Airway epithelial cell (primary cell): ENCODE measurements around a stretch of chr1.

DNA sequence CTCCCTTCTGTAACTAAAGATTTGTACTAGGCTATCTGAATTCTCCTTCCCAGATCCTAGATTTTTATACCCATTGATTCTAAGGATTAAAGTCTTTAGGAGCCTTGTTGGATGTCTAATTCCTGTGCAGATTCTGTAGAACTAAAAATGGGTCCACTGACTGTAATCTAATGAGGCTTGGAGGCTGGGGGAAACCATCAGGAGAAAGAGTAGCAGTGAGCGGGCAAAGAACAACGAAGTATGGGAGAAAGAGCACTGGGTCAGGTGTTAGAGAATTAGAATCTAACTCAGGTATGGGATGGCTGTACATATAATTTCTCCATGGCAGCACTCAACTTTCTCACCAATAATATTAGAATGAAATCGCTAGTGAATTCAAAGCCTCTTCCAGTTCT, 74.3 kb upstream of the C1orf87 start:
- RAMPAGE, long total RNA = no peak

- RAMPAGE, long total RNA = no peak
Measured at GRCh38 chr1:60281189-60281960, 207.8 kb upstream of the C1orf87 start.

GRCh38 chr1:60855570-60855833, 226.9 kb upstream of the NFIA start:
- RAMPAGE, long total RNA = no peak

DNA sequence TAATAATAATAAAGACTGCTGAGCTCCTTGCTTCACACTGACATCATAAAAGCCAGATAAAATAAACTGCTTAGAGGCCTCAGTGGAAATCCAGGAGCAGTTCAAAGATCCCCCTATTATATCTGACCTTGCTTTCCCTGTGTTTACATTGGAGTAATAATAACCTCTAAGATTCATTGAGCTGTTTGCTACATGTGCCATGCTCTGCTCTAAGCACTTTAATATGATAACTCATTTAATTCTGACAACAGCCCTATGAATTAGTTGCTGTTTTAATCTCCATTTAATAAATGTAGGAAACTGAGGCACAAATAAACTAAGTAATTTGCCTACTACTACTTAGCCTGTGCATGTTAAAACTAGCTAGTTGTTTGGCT, 27.0 kb upstream of the NFIA start:
- RAMPAGE, long total RNA = no peak

DNA sequence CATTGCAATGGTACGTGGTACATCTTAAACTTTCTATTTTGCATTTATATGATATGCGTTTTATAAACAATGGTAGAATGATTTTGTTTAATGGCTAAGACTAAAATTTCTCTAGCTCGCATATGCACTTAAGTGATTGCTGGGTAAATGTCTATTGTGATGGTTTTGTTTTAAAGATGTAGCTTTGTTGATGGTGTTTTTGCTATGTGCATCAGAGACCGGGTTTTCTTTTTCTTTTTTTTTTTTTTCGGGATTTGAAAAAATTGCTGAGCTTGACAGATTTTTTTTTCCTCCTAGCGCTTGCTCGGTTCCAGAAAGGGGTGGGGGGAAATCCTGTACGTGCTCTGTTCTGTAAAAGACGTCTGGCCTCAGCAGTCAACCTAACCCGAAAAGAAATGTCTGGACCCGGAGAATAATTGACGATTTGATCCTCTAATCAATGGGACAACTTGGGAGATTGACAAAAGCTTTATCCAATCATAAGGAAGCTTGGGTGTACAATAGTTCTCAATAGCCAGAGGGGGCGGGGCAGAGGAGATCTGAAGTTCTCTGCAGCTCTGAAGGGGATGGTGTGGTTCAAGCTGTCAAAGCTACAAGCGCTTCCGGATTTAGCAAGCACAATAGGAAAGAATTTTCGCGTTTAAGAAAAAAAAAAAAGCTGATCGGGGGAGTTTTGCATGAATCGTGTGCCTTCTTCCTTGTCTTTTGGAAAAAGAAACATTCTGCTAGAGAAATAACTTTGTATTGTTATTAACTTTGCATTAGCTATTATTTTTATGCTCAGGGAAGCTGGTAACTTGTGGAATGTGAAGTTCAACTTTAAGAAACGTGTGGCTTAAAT, 4.5 kb upstream of the NFIA start:
- RAMPAGE, long total RNA = no peak

GRCh38 chr1:61147883-61148451, 65.6 kb downstream of the NFIA start:
- RAMPAGE, long total RNA = no peak

DNA sequence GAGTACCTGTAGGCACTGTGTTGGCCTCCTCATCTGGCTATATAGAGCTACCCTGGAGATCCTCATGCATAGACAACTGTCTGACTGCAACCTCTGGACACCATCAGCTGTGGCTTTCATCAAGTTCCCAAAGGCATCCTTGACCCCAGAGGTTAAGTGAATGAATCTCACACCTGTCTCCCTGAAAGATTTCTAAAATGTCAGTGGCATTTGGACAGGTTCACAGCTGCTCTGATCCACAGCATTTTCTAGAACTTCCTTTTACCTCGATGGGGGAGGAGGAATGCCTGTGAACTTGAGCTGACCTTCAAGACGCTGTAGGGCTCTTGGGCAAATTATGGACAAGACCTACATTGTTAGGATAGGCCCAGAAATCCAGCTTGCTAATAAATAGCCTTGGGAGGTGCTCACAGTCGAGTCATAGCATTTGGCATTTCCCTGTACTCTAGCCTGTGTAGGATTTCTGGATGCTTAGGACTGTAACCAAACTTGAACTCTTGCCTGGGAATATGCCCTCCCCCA, 87.8 kb downstream of the NFIA start:
- RAMPAGE, long total RNA = no peak

DNA sequence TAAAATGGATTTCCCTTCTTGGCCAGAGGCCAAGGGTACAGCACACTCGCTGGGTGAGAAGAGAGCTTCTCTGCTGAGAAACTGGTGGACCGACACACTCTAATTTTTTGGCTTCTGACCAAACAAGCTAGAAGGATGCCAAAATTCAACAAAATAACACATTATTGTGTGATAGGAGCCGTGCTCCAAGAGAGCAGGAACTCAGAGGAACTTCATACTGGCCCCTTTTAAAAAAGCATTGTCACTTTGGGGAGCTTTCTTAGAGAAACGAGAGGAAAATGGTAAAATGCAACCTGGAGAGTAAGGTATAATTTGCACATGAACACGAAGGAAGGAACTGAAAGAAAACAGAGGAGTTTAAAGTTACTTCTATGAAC, 102.2 kb downstream of the NFIA start:
- RAMPAGE, long total RNA = no peak

- RAMPAGE, long total RNA = no peak
Measured at GRCh38 chr1:61253239-61253761, 170.9 kb downstream of the NFIA start.

DNA sequence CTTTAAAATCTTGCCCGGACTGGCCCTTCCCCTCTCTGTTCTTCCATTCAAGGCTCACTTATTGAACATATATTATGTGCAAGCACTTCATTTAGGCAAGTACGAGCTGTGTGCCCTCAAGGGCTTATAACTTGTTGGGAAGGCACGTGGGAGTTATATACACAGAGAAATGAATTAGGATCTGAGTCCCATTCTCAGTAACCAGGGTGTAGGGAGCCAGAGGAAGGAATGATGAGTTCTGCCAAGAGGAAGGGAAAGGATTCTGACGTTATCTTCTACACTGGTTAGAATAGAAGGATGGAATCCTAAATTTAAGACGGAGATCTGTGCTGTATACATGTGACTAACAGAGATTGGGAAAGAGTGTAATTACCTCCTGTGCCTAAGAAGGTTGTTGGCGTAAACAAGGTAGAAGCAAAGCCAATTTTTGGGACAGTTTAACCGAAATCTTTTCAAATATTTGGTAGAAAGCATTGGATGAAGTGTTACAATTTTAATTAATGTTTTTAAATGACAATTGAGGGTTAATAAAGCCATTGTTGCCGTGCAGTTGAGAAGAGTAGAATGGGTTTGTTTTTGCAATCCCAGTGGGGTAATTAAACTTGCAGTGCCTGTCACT, 177.1 kb downstream of the NFIA start:
- RAMPAGE, long total RNA = no peak

- RAMPAGE, long total RNA = no peak
Measured at GRCh38 chr1:61516270-61516535, 208.7 kb downstream of the TM2D1 start.

DNA sequence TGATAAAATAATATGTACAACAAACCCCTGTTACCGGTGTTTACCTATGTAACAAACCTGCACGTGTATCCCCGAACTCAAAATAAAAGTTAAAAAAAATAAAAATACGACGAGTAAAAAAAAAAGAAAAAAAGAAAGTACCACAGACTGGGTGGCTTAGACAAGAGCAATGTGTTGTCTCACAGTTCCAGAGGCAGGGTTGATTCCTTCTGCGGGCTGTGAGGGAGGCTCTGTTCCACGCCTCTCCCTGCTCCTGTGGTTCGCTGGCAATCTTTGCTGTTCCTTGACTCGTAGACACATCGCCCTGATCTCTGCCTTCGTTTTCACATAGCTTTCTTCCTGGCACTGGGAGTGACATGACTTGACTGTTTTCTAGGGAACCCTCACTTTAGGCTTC, 133.7 kb downstream of the TM2D1 start:
- RAMPAGE, long total RNA = no peak

GRCh38 chr1:61944211-61944501, 201.9 kb downstream of the PATJ start:
- RAMPAGE, long total RNA = no peak

DNA sequence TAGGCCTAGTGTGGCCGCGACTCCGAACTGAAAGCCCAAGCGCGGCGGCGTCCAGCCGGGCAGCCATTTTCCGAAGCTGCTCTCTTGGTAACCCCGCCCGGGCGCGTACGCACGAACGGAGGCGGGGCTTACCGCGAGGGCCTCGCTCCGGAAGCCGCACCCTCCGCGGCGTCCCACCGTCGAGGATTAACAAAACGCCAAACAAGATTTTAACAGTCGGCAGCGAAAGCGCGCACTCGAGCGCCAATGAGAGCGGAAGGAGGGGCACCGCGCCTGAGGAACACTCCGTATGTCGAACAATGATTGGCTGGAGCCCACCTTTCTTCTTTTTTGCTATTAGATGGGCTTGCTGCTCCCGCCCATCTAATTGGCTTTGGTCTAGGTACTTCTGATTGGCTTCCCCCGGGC, 664 bp upstream of the USP1 start:
- RAMPAGE, long total RNA = no peak

- RAMPAGE, long total RNA = no peak
Measured at GRCh38 chr1:62585495-62586137, 11.7 kb upstream of the ANGPTL3 start.

GRCh38 chr1:62621851-62622455, 24.6 kb downstream of the ANGPTL3 start:
- RAMPAGE, long total RNA = no peak

GRCh38 chr1:62690330-62690780, 2.2 kb upstream of the DOCK7 start:
- RAMPAGE, long total RNA = no peak

GRCh38 chr1:63012379-63012914, 228.5 kb downstream of the ATG4C start:
- RAMPAGE, long total RNA = no peak

- RAMPAGE, long total RNA = no peak
Measured at GRCh38 chr1:63641196-63641699, 48.0 kb downstream of the PGM1 start.

DNA sequence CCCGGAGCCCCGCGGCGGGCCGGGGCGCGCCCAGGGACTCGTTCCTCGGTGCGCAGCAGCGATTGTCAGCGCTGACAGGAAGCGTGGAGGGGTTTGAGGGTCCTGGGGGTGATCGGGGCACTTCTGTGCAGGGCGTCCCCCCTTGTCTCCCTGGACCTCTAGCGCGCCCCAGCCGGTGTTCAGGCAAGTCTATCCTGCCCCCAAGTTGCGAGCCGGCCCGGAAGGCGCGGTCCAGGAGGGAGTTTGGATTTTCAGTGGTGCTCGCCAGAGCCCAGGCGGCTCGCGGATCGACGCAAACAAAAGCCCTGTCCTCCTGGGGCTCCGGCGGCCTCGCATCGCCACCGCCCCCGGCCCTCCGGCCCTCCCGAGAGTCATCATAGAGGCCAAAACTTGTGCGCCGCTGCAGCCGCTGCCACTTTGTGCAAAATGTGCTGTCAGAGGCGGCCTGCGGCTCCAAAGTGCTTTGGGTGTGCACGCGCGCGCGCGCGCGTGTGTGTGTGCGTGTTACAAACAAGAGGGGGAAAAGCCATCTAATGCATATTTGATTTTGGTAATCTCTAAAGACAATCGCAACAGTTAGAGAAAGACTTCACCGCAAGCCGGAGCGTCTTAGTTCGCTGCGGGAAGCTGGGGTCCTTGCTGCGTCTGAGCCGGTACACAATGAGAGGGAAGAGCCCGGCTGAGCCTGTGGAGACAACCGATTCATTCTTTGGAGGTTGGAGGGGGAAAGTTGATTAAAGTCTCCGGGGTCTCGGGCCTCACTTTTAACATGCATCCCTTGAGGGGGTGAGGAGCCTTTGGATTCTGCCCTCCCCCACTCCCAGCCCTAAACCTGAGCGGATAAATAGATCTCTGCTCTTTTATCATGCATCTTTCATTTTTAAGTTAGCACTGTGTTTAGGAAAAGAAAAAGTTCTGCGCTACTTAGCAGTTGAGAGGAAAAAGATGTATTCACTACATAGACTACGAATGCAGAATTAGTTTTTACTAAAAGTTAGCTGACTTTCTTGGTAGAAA, 1.2 kb downstream of the ROR1 start:
- RAMPAGE, long total RNA = no peak